Measurements from ENCODE around the genes MYMX and HSP90AB1.

DNA sequence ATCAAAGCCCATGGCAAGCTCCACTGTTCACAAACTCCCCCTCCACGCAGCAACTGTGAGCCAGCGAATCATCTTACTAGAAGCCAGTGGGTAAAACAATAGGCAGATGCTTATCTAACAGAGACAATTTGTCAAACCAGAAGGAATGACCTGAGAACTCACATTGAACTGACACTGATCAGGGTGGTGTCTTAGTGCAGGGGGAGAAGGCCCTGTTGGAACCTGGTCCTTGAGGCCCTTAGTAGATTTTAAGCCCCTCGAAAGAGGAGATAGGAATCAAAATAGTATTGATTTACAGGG is 4.5 kb downstream of the MRPS18A start:
- PRO-cap = no peak
- RAMPAGE, long total RNA, 4 experiments = no peak in any of the 4 experiments

GRCh38 chr6:43695500-43696423 is 8.2 kb upstream of the MRPS18A start:
- PRO-cap = unidirectional peak, minus-strand start at chr6:43695664
- RAMPAGE, long total RNA, 4 experiments = no peak in any of the 4 experiments

DNA sequence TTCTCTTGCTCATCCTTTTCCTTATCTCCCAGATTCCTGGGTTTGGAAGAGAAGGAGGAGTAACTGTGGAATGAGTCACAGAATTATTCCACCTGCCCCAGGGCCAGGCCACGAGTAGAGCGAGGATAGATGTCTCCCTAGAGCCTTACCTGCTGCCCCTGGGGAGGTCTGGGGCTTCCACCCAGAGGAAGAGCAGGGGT is 10.6 kb upstream of the VEGFA start:
- PRO-cap = no peak
- RAMPAGE, long total RNA, 4 experiments = no peak in any of the 4 experiments

- PRO-cap = unidirectional peak, minus-strand start at chr6:43772434
- RAMPAGE, long total RNA, 4 experiments = no peak in any of the 4 experiments
Measured at GRCh38 chr6:43772215-43773238, 2.5 kb downstream of the VEGFA start.

DNA sequence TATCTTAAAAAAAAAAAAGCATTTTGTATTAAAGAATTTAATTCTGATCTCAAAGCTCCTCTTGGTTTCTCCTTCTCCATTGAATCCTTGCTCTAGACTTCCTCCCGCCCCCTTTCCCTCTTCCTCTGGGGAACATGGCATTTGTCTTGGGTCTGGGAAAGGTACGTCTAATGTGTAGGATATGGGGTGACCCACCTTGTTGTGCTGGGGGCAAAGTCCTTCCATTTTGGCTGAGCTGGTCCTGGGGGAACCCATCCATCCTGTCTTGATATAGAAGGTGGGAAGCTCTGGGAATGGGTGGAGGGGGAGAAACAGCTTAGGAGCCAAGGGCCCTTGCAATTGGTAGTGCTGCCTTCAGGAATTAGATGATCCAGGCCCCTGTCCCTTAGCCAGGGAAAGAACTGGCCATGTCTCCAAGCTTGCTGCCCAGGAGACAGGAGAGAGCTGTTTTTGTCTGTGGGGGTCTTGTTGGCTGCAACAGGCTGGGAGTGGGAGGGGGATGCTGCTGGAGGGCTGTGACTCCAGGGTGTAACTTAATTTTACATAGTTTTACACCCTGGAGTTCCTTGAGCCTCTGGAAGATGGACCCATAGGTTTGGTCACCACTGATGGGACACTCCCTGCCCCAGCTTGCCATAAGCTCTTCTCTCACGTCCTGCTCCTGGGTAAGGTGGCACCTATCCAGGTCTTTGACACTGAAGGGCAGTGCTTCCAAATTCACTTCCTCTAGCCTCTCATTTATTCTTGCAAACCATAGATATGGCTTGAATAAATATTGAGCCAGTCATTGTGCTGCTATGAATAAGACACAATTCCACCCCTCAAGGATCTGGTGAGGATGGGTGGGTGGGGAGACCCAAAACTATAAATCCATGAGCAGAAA is 16.7 kb downstream of the VEGFA start:
- PRO-cap = no peak
- RAMPAGE, long total RNA, 4 experiments = no peak in any of the 4 experiments

GRCh38 chr6:43823866-43824497 is 54.0 kb downstream of the VEGFA start:
- PRO-cap = no peak
- RAMPAGE, long total RNA, 4 experiments = no peak in any of the 4 experiments

DNA sequence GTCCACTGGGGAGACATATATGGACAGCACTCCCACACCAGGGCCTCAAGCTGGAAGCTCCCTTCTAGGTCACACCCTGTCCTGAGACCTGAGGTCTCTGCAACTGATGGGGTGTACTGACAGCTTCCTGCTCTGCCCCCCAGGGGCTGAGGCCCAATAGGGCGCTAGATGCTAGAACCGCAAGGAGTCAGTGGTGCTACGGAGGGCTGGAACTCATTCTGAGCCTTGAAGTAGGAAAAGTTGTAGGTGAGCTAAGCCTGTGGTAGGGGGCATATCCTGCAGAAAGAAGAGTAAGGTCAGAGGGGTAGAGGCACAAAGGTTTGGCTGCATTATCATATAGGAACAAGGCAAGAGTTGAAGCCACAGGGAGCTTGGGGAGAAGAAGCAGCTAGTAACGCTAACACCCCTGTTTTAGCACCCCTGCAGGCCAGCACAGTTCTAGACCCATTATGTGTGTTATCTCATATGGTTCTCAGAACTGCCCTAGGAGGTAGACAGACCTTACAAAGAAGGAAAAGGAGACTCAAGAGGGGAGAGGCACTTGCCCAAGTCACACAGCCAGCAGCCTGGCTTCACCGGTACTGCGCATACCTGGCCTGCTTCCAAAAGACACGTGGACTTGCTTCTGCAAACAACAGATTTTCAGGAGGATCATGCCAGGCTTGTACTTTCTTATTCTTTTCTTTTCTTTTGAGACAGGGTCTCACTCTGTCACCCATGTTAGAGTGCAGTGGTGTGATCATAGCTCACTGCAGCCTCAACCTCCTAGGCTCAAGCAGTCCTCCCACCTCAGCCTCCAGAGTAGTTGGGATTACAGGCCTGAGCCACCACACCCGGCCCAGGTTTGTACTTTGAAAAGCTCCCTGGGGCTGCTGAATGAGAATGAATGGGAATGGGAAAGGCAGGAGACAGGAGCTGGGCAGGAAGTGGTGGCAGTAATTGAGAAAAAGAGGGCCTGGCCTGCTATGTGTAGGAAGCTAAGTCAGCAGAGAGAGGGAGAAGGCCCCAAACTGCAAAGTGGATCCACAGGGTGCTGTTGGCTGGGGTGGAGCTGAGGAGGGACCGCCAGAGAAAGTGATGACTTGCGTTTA is 156.0 kb downstream of the MRPL14 start:
- PRO-cap = no peak
- RAMPAGE, long total RNA, 4 experiments = no peak in any of the 4 experiments

- PRO-cap = no peak
- RAMPAGE, long total RNA, 4 experiments = no peak in any of the 4 experiments
Measured at GRCh38 chr6:43997103-43997811, 130.0 kb downstream of the MRPL14 start.

DNA sequence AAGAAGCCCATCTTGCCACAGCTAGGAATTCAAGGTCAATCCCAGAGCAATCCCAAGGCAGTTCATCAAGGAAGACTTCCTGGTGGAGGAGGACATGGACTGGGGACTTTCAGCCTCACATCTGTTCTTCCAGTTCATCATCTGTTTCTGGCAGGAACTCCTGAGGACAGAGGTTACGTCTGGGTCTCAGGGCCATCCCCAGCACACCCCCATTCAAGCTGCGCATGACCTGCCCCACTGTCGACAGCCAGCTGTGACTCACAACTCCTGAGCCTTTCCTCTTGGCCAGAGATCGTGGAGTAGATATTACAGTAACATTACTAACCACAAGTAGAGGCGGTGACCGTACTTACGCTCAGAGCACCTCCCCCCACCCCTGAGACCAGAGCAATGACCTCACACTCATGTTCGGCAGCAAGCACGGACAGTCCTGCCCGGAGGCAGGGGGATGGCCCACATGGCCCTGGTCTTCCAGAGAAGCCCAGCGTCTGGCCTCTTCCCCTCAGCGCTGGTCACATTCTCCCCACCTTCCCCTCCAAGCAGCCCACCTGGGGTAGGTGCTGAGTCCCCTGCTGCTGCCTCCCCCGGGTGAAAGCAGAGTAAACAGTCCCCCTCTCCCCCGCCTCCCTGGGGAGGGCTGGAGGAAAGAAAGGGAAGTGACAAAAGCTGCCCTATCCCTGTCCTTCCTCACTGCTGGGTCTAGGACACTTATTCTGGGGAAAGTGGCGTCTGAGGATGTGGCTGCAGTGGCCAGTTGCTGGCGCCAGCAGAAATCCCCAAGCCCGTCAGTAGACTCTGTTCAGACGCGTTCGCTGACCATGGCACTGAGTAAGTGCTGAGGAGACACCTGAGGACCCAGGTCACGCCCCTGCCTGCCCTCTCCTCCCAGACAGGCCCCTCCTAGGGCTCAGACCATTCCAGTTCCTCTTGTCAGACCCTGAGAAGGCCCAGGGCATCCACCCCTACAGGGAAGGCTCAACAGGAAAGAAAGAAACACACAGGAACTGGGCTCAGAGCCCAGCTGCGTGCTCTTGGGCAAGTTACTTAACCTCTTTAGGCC is 68.5 kb downstream of the MRPL14 start:
- PRO-cap = bidirectional peak, plus-strand start at position 399 of the sequence, minus-strand start at position 149 of the sequence; unidirectional peak, plus-strand start at position 711 of the sequence; bidirectional peak, plus-strand start at position 930 of the sequence, minus-strand start at position 826 of the sequence
- RAMPAGE, long total RNA, 4 experiments = no peak in any of the 4 experiments

DNA sequence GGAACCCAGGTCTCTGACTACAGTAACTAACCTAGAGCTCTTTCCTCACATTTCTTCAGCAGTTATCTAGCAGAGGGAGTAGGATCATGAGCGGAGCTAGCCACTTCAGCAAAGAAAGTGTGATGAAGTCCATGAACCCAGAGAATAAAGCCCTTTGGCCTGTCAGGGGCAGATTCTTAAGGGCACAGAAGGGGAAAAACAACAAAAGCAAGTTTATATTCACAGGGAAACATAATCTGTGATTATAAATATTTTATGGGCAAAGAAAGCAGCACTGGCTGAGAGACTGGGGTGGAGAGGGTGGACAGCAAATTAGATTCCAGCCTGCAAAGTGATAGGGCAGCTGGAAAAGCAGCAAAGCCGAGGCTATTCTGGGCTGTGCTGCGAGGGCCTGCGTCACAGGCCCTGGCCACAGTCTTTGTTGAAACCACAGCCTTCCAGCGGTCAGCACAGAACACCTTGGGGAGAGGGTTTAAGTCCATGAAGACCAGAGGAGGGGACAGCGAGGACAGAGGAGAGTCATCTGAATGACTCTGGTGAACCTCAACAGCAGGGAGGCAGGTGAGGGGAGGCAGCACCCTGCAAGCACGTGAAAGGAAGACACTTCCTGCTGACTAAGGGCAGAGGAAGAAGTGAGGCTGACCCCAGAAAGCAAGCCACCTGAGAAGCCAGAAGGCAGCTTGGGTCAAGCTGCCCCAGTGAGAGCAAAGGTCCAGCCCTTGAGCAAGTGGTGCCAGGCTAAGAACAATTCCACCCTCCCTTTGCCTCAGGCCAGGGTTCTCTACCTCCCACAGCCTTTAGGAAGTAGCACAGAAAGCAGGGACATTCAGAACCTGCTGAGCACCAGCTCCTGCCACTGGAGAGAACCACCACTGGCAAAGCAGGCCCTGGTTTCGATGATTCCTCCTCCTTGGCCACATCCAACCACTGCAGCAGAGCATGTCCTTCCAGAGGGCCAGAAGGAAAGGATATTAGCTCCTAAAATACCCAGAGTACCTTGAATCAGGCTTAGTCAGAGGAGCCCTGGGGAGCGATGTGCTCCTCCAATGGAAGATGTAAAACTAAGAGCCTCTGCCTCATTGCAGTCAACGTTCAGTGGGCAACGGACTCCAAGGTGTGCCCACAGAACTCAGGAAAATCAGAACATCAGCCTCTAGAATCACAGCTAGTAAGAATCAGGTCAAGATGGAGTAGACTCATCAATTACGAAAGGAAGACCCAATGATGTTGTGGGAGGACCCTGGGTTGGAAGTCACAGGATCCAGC is 17.0 kb downstream of the MRPL14 start:
- PRO-cap = unidirectional peak, plus-strand start at position 281 of the sequence
- RAMPAGE, long total RNA, 4 experiments = no peak in any of the 4 experiments

DNA sequence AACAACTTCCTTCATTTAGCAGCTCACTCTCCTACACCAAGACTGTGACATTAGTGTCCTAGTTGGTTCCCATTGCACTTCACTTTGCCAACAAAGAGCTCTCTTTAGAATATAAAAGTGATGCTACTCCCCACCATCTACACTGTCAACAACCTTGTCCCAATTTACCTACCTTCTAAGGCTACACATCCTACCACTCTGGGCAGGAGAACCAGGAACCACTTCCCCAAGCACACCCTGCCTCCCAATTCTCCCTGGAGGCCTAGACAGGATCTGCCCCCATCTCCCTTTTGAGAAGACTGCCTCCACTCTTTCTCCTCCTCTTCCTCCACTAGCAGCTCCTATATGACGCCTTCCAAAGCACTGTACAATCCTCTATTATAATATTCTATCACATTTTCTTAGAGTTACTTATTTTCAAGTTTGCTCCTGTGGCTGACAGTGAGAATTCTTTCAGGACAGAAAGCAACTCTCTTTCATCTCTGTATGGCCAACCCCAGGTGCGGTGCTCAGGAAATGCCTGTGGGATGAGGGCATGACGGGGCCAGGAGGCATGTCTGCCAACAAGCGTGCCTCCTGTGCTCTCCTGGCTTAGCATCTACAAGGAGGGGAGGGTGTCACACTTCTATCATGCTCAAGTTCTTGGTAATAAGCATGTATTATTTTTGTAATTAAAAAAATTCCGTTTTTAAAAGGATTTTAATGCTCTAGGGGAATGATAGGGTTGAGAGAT is 11.6 kb downstream of the MRPL14 start:
- PRO-cap = no peak
- RAMPAGE, long total RNA, 4 experiments = no peak in any of the 4 experiments

DNA sequence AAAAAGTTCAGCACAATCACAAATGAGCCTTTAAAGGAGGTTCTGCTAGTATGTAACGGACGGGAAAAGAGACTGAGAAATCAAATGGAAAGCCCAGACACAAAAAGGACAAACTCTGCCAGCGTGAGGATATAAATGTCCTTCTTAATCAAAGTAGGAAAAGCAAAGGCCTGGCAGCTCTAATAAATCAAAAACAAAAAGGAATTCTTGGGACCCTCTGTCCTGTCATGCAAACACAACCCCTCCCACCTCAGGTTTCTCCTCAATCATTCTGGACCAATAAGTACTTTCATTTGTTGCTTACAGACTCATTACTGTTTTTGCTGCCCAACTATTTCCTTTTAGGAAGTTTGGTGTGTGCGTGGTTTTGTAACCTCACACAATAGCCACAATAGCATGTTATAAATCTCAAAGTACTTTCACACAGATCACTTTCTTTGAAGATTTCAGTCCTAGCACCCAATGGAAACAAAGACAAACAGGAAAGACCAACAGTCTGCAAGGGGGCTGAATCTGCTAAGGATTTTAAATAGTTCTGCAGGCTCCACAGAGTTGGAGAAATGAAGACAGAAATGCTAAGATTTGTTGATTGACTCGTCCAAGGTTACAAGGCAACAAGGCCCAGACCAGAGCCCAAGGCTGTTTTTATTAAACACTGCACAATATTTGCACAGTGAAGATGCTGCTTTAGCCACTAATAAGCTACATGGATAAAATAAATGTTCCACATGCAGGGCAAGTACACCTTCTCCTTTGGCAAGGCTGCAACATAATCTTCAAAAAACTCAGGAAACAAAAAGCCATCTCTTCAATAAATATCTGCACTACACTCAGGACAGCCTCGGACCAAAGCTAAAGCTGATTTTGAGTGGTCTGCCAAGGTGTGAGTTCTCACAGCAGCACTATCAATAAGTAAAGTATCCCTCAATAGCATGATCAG is 4.3 kb downstream of the MRPL14 start:
- PRO-cap = no peak
- RAMPAGE, long total RNA, 4 experiments = no peak in any of the 4 experiments

DNA sequence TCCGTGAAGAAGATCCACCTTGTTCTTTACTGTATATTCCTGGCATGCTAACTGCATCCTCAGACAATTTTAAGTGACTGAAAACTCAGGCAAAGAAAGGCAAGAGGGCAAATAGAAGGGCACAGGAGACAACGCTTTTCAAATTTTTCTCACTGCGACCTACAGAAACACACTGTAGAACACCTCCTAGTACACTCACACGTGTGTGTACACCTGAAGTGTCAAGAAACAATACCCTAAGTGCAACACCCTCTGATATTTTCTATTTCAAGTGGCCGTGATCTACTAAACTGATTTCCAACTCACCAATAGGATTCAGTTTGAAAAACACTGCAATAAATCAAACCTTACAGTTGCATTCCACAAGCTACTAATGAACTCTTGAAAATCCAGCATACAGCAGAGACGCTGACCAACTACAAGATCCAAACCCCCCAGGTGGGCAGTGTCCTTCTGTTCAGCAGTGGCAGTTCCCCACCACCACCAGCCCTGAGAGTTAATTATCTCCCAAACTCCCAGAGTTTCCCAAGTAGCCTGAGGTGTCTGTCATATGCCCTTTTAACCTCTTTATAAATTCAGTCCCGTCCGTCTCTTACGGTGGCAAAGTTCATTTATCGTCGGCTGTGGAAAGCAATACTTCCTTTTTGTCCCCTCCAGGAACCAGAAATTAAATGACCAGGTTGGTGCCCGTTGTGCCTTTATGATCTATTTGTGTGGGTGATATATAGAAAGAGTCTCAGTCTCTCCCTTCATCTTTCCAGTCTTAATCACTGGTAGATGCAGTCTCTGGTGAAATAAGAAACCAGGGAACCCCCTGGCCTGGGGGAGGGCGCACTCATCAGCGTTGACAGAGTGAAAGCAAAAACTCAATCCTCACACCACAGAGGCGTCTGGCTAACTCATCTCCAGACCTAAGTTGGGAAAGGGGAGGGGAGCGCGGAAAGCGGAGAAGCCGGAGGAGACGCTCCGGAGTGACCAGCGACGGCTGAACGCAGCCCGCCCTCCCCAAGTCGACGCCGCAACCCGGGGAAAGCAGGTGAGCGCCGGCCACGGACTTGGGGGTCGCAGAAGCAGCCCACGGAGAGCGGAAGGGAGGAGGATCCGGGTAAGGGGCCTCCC is 856 bp downstream of the MRPL14 start:
- PRO-cap = bidirectional peak, plus-strand start at position 883 of the sequence, minus-strand start at position 765 of the sequence
- RAMPAGE, long total RNA, 4 experiments = no peak in any of the 4 experiments

DNA sequence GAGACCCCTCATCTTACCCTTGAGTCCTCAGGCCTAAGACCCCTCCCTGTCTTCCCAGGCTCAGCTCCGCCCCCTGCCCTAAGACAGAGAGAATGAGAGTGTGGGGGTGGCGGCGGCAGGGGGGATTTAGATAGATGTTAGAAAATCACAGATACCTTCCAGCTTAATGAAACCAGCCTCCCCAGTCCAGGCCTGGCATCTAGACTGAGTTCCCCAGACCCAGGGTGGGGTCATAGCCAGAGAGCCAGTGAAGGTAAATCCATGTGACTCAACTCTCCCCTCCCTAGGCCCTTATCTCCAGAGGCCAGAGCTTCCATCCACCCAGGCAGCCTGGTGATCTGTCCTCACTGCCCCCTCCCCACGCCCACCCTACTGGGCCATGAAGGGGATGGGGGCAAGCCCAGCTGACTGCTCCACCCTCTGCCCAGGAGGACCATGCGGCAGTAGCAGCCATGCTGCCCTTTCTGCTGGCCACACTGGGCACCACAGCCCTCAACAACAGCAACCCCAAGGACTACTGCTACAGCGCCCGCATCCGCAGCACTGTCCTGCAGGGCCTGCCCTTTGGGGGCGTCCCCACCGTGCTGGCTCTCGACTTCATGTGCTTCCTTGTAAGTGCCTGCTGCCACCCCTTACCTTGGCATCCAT is 6.9 kb downstream of the TMEM63B start:
- PRO-cap = no peak
- RAMPAGE, long total RNA, 4 experiments = no peak in any of the 4 experiments

DNA sequence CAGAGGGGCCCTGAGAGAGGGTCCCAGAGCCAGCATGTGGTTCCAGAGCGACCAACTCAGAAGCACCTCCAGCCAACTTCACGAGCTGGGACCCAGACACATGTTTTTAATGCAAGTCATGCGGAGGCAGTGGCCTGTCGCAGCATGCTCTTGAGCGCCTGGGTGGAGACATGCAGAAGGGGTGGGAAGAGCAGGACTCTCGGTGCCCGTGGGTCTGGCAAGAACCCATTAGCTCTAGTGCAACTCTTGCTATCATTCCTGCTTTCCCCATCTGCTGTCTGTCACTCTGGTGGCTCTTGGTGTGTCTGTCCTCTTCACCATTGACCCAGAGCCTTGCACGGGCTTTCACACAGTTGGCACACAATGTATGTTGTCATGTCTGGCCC is 14.8 kb upstream of the MYMX start:
- PRO-cap = bidirectional peak, plus-strand start at position 193 of the sequence, minus-strand start at position 79 of the sequence
- RAMPAGE, long total RNA, 4 experiments = start-site peak on the minus strand in 1 of 4 experiments, centred at position 75 of the sequence, 7 reads per replicate

DNA sequence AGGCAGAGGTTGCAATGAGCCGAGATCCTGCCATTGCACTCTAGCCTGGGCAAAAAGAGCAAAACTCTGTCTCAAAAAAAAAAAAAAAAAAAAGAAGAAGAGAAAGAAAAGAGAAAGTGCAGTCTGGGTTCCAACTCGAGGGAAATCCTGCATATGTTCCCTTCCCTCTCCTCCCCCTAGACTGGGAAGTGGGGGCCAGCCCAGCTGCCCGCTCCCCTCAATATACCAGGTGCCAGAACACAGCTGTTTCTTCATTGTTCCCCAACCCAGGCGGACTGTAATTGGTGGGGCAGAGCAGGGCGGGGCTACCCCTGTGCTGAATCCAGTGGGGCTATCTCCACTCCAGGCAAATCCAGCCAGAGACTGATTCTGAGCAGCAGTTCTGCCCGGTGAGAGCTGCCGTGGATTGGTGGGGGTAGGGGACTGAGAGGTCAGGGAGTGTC is at the start of gene MYMX:
MYMX (plus strand) TSS at position 347 of the 443 bp plus-strand sequence.
- PRO-cap = no peak
- RAMPAGE, long total RNA, 4 experiments = no peak in any of the 4 experiments

DNA sequence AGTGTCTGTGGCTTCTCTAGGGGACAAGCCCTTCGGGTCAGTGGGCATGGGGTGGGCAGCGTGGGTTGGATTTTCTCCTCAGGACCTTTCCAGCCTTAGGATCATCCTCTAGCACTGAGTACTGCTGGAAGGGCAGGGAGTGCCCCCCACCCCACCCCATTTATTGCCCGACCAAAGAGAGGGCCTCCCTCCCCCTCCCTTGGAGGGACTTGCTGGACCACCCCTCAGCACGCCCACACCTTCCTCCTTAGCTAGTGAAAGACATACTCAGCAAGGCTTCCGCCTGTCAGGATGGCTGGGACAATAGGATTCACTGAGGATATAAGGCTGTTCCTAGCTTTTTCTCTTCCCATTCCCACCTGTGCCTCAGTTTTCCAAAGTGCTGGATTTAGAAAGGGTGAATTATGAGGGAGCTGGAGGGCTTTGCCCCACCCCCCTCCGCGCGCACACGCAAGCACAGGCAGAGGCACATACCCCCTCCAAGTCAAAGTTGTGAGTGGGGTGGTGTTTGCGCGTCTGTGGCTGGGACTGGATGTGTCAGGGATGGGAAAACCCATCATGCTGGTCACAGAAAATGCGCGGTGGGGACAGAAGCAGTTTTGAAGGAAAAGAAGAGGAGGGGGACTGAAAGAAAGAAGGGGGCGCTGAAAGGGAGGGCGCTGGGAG is 783 bp upstream of the SLC29A1 start:
- PRO-cap = no peak
- RAMPAGE, long total RNA, 4 experiments = no peak in any of the 4 experiments

GRCh38 chr6:44247032-44247912 is at the start of gene HSP90AB1:
Gene HSP90AB1, plus strand, starts transcription at chr6:44247101.
- PRO-cap = bidirectional peak, plus-strand start at chr6:44247101, minus-strand start at chr6:44246884; bidirectional peak, plus-strand start at chr6:44247558, minus-strand start at chr6:44247507; bidirectional peak, plus-strand start at chr6:44247943, minus-strand start at chr6:44247867
- RAMPAGE, long total RNA, 4 experiments = start-site peak on the plus strand in 4 of 4 experiments, at chr6:44247099-44247866 at its widest, 24 to 18,523 reads per replicate

DNA sequence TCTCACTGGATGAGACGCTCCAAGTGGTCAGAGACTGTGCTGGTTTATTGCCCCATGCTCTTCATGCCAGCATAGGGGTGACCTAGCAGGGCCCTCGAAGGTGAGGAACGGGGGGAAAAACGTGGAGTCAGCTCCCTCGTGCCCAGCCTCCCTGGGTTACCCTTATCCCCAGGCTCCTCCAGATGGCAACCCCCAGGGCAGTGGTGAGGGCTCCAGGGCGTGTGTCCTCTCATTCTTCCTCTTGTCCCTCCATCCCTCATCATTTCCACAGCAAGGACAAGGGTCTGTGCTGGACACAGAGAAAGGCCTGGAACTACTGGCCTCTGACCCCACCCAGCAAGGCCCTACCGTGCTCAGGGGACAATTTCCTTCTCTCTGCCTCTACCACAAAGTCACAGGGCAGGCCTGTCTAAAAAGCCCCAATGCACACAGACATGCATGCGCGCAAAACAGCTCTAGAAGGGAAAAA is 923 bp upstream of the SLC35B2 start:
- PRO-cap = no peak
- RAMPAGE, long total RNA, 4 experiments = no peak in any of the 4 experiments

DNA sequence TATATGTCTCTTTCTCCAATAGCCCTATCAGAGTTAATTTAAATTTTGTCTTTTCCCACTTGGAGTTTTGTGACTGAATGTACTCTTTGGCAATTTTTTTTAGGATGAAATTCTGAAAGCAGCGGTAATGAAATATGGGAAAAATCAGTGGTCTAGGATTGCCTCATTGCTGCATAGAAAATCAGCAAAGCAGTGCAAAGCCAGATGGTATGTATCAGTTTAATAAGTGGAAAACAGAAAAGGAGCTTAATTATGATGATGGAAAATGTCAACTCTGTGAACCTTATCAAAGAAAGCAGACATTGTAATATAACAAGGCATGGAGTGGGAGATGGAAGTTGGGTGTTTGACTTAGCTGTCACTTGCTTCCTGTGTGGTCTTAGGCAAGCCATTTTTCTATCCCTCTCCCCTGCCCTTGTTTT is 2.7 kb downstream of the CDC5L start:
- PRO-cap = no peak
- RAMPAGE, long total RNA, 4 experiments = start-site peak on the plus strand in 1 of 4 experiments, centred at position 153 of the sequence, 18 reads per replicate

All from esophagus squamous epithelium (tissue), 4 donors.